Placental pericyte (primary cell): ENCODE measurements around the gene AP1AR.

DNA sequence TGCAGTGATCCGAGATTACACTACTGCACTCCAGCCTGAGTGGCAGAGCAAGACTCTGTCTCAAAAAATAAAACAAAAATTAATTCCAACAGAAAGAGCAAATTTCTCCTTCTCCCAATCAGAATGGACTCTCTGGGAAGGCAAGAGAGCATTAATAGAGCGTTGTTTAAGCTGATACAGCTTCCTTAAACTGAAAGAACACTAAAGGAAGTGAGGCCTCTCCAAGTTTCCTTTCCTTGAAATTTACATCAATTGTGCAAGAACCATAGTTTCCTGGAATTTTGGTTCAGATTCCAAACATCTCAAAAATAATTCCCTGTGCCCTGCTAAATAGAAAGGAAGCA lies 4.0 kb upstream of the FAM241A start:
- CAGE, long polyA plus RNA = no peak

DNA sequence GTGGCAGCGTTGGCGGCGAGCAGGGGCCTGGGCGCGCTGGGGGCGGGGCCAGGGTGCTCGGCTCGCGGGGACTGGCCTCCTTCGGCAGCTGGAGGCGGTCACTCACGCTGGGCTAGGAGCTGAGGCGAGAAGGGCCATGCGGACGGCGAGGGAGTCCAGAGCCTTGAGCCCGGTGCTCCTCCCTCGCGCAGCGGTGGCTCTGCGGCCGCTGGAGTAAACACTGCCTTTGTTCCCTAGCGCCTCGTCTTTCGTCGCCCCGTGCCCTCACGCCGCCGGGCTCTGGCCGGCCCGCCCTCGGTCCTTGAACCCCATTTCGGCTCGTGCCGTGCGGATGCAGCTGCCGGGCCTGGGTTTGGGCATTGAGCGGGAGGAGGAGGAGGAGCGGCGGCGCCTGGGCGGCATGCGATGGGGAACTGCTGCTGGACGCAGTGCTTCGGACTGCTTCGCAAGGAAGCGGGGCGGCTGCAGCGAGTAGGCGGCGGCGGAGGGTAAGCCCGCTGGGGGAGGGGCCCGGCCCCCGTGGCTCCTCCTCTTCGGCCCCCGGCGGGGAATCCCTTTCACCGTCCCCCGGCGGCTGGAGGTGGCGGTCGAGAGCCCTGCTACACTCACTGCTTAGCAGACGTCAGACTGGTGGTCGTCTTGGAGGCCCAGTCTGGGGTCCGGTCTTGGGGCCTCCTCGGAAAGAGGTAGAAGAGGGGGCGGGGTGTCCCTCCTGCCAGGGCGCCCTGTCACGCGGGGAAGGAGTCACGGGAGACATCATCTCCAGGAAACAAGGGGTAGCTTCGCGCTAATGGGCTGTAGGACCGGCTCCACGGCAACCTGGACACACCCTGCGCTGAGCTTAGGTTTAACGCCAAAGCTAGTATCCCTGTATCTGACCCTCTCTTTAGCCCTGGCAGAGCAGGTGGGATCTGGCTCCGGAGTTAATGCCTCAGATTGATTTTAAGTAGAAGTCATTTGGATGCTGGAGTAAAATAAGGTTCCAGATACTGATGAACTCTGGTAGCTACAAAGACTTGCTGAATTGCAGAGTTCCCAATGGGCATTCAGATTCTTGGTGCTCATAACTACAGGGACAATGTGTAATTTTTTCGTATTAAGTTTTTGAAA lies at the start of gene AP1AR:
Gene AP1AR (plus strand): TSS at position 101 of the 1,110 bp plus-strand sequence.
- CAGE, long polyA plus RNA = no peak

DNA sequence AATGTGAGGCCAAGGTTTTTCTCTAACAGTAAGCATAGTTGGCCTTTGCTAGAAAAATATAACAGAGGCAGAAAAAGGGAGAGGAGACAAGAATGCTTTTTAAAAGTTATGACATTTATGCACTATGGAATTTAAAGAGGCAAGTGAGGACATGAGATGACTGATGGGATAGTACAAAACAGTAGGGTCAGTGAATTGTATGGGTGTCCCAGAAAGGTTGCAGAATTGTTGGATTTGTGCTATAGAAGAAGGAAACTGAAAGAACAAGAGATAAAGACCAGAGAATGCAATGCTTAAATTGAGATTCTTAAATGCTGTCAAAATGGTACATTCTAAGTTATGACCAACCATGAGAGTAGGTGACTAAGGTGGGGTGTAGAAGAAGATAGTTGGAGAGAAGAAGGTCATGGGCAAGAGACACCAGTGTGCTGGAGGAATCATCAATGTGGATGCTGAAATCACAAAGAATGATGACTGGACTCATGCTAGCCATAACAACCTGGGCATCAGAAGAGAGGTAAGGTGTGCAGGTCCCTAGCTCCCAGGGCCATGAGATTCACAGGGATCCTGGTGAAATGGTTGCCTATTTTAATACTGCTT lies 104.1 kb downstream of the ALPK1 start:
- CAGE, long polyA plus RNA = no peak

DNA sequence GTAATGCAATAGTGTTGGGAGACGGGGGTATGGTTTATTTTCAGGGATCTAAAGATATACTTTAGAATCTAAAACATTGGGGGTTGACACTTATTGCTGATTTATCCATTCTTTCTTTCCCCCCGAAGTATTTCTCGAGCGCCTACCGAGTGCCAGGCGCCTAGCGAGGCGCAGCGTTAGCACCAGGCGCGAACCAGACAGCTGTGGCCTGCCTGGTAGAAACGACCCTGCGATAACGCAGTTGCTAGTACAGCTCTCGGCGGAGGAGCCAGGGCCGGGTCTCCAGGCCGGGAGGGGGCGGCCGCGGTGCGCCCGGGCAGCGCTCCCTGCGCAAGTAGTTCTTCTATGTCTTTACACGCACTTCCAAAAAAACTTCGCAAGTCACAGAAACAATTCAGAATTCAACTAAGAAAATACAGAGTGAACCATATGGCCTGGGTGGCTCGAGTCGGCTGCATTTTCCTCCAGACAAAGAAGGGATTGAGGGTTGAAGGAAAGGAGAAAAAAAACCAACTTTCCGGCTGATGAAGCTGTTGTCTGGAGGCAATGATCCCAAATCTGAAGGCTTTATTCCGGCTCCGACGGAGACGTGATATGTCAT lies 7.0 kb upstream of the NEUROG2 start:
- CAGE, long polyA plus RNA = no peak

- CAGE, long polyA plus RNA = no peak
Observed at GRCh38 chr4:112895687-112896490, 153.6 kb upstream of the ANK2 start.

- CAGE, long polyA plus RNA = no peak
Observed at GRCh38 chr4:113064148-113064712, 14.8 kb downstream of the ANK2 start.

DNA sequence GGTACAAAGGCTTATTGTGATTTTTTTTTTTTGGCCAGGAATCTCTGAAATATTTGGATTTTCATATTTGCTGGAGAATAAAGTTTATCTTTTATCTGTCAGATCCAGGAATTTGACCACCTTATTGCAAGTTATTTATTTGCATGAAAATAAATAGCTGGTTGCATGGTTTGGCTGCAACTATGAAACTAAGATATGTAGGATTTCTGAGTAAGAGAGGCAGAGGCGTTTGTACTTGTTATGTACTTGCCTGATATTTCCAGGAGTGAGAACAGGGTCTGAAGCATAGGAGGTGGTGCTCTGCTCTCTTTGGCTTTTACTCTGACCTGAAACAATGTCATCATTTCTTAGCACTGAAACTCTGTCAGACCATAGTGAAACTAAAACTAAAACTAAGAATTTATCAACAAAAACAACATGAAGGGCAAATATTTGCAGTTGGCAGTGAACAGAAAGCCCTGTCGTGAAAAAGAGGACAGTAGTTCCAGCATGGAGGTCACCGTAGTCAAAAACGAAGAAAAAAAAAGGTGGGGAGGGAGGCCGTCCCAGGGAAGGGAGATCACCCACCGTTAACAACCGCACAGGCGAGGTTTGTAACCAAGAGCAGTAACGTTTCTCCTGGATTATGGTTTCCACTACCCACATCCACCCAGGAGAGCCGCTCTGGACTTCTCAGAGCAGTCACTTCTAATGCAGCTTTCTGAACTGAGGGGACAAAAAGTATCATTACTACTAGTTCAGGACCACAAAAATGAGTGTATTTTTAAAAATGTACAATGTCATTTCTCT lies 97.4 kb downstream of the ANK2 start:
- CAGE, long polyA plus RNA = no peak

GRCh38 chr4:113300276-113300923 lies 250.9 kb downstream of the ANK2 start:
- CAGE, long polyA plus RNA = no peak

DNA sequence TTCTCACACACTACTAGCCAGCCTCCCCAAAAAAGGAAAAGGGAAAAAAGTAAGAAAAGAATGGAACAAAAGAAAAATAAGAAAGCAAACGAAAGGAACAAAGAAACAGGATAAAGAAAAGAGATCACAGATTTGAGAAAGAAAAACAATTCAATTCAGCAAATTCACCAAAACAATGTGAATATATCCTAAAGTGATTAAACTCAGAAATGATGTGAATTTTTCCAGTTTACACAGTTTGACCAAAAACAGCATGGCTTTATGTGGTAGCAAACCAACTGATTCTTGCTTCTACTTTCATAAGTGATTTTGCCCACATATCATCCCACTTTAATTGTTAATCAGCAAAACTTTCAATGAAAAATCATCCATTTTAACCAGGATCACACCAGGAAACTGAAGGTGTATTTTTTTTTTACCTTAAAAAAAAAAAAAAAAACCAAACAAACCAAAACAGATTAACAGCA lies 307.8 kb downstream of the CAMK2D start:
- CAGE, long polyA plus RNA = no peak

GRCh38 chr4:113467620-113468002 lies 293.9 kb downstream of the CAMK2D start:
- CAGE, long polyA plus RNA = no peak

- CAGE, long polyA plus RNA = no peak
Observed at GRCh38 chr4:113481803-113482418, 279.6 kb downstream of the CAMK2D start.

GRCh38 chr4:113954794-113955862 lies 24.3 kb downstream of the ARSJ start:
- CAGE, long polyA plus RNA = no peak

- CAGE, long polyA plus RNA = no peak
Observed at GRCh38 chr4:117325308-117325727, 239.9 kb upstream of the TRAM1L1 start.

DNA sequence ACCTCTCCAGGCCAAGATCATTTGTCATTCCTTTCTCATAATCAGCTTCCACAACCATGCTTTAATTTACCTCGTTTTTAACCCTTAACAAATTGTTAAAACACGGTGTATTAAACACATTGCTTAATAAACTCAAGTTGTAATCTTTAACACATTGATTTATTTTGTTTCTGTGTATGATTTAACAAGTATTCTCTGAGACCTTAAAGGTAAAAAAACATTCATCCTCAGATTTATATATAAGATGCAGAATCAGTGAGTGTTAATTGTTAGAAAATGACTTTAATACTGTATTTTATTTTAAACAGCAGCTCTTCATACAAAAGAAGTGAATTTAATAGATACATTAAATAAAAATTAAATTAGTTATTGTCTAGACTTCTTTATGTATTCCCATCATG lies 289.9 kb upstream of the TRAM1L1 start:
- CAGE, long polyA plus RNA = no peak

DNA sequence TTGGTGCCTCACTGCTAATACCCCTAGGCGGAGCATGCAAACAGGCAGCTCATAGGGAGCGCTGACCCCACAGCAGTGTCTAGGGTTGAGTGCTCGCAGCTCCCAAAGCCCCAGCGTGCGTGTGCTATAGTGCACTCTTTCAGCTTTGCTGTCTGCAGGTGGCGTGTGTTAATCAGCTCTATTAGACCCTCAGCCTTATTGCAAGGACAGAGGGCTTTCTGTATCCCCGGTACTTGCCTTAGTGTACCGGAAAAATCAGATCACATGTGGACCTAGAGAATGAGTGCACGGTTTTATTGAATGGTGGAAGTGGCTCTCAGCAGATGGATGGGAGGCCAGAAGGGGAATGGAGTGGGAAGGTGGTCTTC lies 202.9 kb upstream of the NDST3 start:
- CAGE, long polyA plus RNA = no peak

- CAGE, long polyA plus RNA = no peak
Observed at GRCh38 chr4:118748822-118749328, 63.7 kb downstream of the METTL14 start.

DNA sequence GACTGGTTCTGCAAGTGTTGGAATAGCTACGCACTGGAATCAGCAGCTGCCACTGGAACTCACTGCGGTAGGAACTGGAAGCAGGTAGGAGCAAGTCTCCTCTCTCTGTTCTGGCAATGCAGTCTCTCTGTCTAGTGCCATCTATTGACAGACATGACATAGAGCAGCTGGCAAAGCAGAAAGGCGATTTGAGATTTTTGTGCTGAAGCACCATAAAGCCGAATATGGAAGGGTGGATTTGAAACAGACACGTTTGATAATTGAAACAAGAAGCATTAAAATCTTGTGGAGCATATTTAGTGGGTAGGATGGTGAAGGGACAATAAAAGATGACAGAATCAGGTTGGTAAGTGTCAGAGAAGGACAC lies 23.5 kb upstream of the SYNPO2 start:
- CAGE, long polyA plus RNA = no peak

GRCh38 chr4:118909189-118910037 lies 20.8 kb downstream of the SYNPO2 start:
- CAGE, long polyA plus RNA = no peak

DNA sequence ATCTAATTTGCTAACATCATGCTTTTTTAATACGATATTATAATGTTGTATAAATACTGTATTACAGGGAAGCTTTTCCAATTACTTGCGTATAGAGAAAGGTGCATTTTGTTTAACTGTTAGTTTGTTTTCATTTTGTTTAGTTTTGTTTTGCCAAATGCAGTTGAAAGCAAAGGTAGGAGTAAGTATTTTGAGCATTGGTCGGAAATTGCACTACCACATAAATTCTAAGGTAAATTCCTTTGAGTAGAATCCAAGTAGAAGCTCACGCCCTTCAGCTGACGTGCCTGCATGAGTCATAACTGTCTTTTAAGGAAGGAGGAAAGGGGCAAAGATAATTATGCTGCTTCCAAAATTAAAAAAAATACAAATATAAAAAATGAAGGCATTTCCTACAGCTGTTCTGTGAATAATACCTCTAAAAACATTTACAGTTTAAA lies 110.3 kb upstream of the MYOZ2 start:
- CAGE, long polyA plus RNA = no peak

GRCh38 chr4:119166728-119167081 lies 31.1 kb downstream of the MYOZ2 start:
- CAGE, long polyA plus RNA = no peak